Measurements from ENCODE around the genes RAB37, KCTD2 and GGA3.

DNA sequence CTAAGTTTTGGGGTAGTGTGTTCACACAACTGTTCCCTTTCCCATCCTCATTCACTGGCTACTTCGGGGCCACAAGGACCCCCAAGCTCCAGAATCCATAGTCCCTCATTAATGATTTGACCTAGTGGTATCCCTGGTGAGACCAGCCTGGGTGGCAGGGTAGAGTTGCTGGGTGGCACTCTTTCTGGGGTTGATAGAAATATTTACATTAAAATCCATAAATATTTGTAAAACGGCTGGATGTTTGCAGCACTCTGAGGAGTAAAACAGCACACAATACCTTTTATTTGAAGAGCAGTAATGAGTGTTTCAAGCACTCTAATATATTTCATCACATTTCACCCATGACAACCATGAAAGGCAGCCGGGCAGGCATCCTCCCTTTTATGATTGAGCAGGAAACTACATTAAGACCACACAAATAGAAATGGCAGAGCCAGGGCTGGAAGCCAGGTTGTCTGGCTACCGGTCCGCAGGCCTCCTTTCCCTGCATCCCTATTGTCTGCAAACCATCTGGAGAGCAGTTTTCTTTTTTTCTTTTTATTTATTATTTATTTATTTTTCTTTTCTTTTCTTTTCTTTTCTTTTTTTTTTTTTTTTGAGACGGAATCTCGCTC is 23.1 kb upstream of the GPRC5C start:
- PRO-cap, 8 experiments: no peak in any of the 8 experiments

- PRO-cap, 8 experiments: no peak in any of the 8 experiments
These were observed 4.9 kb upstream of the GPRC5C start for GRCh38 chr17:74427033-74427410.

- PRO-cap, 8 experiments: no peak in any of the 8 experiments
These were observed 1.6 kb upstream of the GPRC5C start for GRCh38 chr17:74430390-74430517.

DNA sequence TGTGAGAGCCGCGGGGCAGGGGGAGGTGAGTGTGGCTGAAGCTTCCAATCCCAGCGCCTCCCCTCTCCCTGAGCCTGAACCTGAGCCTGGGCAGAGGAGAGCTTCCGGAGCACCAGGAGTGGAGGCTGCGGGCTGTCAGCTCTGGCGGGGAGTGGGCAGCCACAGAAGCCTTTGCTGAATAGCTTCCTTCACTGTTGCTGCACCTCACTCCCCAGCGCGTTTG is 12.6 kb downstream of the GPRC5C start:
- PRO-cap, 8 experiments: no peak in any of the 8 experiments

GRCh38 chr17:74447820-74448194 is 15.9 kb downstream of the GPRC5C start:
- PRO-cap, 8 experiments: no peak in any of the 8 experiments

- PRO-cap, 8 experiments: no peak in any of the 8 experiments
These were observed 14.1 kb upstream of the CD300A start for GRCh38 chr17:74452171-74452905.

DNA sequence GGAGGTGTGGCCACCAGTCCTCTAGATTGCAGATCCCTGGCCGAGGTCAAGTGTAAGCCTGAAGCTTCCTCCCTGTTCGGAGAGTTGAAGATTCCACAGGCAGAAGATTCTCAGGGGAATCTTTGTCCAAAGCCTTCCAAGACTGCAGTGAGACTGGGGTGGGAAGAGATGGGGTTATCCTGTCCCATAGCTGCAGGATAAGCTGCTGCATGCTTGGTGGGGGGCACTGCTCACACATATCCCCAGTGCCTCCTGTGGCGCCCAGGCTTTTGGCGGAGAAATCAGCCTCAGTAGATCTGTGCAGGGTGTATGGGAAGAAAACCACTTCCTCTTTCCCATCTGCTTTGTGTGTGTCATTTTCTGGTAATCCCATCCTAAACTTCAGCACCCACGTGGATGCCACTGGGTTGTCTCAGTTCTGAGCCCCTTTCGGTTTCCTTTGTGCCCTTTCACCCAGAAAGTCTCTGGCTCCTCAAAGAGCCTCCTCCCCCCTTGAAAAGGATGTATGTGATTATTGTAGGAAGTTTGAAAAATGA is 12.2 kb downstream of the CD300A start:
- PRO-cap, 8 experiments: no peak in any of the 8 experiments

GRCh38 chr17:74567113-74567700 is 21.3 kb upstream of the CD300C start:
- PRO-cap, 8 experiments: peak in 3 of 8 experiments; most common minus-strand start chr17:74567420 (in 3)

- PRO-cap, 8 experiments: peak in 1 of 8 experiments; most common plus-strand start chr17:74682234 (in 1); most common minus-strand start chr17:74682205 (in 1)
These were observed 30.6 kb downstream of the CD300LF start for GRCh38 chr17:74682136-74682524.

GRCh38 chr17:74736290-74737417 is at the start of gene RAB37:
Gene RAB37 (plus strand): TSS chr17:74737256.
- PRO-cap, 8 experiments: peak in 8 of 8 experiments; most common plus-strand start chr17:74736814 (in 6); most common minus-strand start chr17:74736462 (in 3)

DNA sequence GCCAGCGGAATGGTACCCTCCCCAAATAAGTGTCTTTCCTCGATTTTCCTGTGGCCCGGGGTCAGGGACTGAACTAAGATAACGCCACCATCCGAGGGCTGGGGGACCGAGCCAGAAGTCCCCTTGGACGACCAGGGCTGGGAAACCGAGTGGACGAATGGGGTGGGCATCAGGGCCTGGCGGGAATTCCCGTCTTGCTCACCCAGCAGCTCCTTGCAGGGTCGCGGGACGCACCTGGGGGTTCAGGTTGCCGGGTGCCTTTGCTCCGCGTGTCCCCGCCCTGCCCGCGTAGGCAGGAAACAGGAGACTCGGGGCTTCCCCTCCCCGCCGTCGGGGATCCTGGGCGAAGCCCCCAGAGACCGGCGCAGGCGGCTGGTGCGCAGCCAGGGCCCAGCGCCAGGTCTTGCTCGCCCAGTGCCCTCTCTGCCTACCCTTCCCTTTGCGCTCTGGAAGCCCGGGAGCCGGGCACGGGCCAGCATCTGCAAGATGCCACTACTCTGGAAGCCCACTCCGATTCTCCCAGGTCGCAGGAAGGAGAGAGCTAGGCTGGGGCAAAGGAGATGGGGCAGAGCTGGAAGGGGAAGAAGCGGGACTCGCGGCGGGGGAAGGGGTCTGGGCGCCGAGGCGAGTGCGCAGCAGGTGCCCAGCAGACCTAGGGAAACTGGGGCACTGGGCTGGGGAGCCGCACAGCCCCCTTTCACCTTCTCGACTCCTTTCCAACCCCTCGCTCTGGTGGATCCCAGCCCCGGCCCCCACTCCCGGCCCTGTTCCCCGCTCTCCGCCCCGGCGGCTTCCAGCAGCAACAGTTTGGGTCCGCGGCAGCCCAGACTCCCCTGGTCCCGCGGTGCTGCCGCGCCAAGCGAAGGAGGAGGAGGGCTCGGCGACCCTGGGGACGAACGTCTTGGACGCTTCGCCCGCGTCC is 823 bp upstream of the GRIN2C start:
- PRO-cap, 8 experiments: no peak in any of the 8 experiments

DNA sequence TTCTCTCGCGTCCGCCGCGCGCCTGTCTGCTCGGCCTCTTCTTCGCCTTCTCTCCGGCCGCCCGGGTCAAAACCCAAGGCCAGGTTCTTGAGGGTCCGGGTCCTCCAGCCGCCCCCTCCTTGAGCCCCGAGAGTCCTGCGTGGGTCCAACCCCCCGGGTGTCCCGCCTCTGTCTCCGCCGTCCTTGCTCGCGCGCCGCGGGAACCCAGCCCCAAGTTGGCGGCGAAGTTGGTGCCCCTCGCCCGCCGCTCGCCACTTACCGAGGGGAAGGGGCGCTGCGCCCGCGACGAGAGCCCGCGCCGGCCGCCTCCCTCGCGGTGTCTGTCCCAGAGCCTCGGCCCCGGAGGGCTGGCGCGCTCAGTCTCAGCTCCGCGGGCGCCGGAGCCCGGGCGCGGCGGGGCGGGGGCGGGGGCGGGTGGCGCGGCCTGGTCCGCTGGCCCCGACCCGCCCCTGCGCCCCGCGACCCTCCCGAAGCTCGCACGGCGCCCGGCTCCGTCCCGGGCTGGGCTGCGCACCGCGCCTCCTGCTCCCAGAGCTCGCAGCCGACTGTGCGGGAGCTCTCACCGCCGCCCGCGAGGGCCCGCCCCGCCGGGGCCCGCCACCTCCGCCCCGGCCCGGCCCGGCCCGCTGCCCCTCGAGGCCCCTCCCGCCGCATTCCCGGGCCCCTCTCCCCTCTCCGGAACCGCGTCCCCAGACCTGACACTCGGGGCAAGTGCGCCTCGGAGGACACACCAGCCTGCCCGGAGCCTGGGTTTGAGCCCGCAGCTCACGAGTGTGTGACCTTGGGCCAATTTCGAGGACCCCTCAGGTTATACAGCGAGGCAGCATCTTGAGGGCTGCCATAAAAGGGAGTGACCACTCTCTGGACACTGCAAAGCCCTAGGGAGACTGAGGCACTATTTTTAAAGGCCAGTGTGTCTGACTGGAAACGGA is 1.8 kb upstream of the GRIN2C start:
- PRO-cap, 8 experiments: no peak in any of the 8 experiments

DNA sequence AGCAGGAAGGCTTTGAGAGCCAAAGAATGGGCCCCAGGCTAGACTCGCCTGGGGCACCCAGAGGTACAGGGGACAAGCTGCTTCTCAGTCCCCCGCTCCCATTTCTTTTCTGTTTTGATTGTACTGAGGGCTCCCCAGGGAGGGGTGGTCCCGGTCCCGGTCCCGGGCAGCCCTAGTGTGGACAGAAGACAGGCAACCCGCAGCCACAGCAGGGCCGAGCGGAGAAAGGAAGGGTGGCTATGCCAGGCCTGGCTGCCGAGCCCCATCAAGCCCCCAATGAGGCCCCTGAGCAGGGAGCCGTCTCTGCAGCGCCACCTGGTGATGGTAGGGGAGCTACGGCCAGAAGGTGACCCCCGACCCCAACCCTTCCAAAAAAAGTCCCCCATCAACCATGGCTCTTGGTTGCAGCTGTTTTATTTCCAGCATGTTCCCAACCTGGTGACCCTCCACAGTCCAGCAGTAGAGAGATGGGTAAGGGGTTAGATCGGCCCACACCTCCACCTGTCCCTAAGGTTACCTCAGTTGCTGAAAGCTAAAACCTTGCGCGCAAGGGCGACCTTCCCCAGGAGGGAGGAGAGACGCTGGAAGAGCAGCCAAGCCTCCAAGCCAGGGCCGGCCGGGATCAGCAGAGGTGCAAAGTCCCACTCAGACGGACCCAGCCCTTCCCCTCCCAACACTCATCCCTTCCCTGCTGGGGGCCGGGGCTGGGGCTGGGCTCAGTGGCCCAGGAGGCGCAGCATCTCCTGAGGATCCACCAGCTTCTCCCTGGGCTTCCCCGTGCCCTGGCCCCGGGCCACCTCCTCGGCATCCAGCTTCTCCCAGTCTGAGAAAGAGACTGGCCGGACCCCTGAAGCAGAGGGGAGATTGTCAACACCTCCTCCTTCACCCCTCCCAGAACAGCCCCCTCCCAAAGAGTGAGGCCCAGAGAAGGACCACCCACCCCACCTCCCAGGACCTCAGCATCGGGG is 2.7 kb upstream of the GRIN2C start:
- PRO-cap, 8 experiments: no peak in any of the 8 experiments

- PRO-cap, 8 experiments: no peak in any of the 8 experiments
These were observed 550 bp downstream of the HID1 start for GRCh38 chr17:74971870-74972548.

DNA sequence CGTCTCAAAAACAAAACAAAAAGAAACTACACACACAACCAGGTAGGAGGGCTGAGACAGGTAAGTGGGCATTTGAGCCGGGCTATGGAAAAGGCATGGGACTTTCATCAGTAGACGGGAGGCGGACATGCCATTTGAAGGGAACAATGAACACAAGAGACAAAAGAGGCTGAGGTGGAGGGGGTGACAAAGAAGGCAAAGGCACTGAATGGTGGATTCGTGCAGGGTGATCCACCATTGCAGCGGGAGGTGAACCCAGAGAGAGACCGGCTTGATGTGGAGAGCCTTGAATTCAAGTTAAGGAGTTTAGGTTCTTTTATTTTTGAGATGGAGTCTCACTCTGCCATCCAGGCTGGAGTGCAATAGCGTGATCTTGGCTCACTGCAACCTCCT is 9.4 kb downstream of the MRPL58 start:
- PRO-cap, 8 experiments: peak in 1 of 8 experiments; most common plus-strand start position 166 of the sequence (in 1)

- PRO-cap, 8 experiments: peak in 8 of 8 experiments; most common plus-strand start chr17:75047225 (in 8); most common minus-strand start chr17:75046957 (in 4)
These were observed at the start of gene KCTD2 for GRCh38 chr17:75046818-75047754. Gene KCTD2 (plus strand): TSS chr17:75047225.

GRCh38 chr17:75228024-75228675 is 22.7 kb downstream of the NUP85 start:
- PRO-cap, 8 experiments: no peak in any of the 8 experiments

GRCh38 chr17:75240711-75241282 is 20.6 kb downstream of the GGA3 start:
- PRO-cap, 8 experiments: no peak in any of the 8 experiments

DNA sequence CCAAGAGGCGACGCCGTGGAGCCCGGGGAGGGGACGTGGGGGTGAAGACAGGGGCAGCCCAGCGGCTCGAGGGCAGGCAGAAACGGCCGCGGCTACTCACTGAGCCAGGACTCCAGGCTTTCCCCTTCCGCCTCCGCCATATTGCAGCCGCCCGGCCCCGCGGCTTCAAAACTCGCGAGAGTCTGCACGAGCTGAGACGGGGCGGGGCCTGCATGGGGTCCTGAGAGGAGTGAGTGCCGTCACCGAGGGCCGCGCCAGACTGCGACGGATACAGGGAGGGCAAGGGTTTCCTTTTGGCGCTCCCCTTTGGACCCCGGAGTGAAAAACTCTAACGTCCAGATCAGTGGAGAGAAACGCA is at the start of gene GGA3:
Gene GGA3, minus strand, starts transcription at position 159 of the 358 bp plus-strand sequence.
- PRO-cap, 8 experiments: peak in 8 of 8 experiments; most common plus-strand start position 257 of the sequence (in 6); most common minus-strand start position 140 of the sequence (in 6)

DNA sequence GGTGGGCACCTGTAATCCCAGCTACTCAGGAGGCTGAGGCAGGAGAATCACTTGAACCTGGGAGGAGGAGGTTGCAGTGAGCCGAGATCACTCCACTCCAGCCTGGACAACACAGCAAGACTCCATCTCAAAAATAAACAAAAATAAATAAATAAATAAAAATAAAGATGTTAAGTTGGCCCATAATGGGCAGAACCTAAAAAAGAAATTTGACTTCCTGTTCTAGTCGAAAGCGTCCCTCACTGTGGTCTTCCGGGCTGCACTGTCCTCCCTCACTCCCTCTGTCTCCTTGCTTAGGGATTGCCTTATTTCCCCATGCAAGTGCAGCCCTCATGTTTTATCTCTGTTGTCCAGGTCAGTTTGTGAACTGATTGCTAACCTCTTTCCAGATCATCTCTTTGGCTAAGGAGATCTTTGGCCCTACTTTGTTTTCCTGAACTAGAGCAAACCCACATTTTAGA is 5.8 kb upstream of the SLC25A19 start:
- PRO-cap, 8 experiments: peak in 3 of 8 experiments; most common plus-strand start position 242 of the sequence (in 2); most common minus-strand start position 108 of the sequence (in 2)